ENCODE measurements around the genes CENPV, TRPV2 and PEMT.

DNA sequence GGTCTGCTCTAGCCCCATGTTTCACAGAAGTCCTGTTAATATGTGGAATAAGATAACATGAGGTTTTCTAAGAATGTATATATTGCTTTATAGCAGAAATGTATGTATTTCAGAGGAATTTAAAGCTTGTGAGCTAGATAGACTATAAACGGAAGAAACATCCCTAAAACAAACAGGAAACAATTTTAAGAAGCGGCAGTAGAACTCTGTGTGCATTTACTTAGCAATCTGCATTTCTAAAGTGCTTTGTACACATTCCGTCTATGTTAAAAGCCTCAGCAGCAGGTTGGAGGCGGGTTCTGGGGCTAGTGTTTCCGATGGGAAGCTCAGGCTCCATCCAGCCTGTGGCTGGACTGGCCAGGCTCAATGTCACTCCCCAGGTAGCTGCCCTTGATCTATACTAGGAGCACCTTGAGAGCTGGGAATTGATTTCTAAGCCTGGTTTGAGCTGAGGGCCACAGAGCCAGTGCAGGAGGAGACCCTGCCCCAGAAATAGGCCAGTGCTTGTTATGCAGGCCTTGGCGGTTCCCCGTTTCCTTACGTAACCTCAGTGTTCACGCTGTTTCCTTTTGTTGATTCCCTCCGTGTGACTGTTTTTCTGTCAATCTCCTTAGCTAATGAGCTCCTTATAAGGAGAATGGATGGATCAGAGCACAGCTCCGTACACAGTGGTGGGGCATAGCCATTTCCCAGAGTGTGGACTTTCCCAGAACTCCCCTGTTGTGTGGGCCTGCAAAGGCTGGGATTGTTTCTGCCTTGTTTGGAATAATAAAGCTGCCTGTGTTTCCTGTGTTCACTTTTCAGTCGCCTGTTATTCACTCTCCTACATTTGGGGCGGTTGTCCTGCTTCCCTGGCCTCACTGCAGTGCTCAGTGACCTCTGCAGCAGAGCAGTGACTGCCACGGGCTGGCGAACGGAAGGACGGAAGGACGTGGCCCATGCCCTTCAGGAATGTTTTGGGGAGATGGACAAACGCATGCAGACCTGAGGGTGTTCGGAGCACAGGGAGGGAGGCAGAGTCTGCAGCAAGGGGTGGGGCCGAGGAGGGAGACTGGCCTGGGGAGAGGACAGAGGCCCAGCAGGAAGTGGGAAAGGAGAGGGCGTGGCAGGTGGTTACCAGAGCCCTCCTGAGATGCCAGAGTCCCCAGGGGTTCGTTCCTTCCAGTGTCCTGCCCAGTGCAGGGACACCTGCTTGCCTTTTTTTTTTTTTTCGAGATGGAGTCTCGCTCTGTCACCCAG lies 21.5 kb downstream of the ADORA2B start:
- RAMPAGE, long total RNA = no peak
- RRBS = no CpG with 5 or more reads among the region's 25 CpGs

DNA sequence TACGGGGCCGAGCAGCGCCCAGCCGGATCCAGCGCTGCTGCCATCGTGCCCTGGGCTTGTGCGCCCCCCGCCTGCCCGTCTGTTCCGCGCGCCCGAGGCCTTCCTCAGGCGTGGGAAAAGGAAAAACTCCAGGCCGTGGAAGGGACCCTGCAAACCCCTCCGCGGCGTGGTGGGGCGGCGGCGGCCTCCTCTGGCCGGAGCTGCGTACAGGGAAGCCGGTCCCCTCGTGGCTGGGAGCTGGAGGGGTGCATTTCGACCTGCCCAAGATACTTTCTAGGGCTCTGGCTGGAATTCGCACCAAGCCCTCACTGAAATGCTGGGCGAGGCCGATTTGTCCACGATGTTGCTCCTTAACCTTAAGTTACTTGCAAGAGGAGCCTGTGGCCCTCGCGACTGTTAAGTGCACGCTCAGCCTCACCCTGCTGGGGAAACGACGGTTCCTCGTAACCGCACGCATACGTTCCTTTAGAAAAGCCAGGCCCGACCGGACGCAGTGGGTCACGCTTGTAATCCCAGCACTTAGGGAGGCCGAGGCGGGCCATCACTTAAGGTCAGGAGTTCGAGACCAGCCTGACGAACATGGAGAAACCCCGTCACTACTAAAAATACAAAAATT lies 511 bp upstream of the NCOR1 start:
- RAMPAGE, long total RNA = no peak
- RRBS = 1% methylated on average over 4 of the region's 48 CpGs

- RAMPAGE, long total RNA = no peak
- RRBS = no CpG with 5 or more reads among the region's 1 CpG
Observed at GRCh38 chr17:16298439-16298757, 54.9 kb downstream of the CENPV start.

GRCh38 chr17:16342533-16343177 lies 10.6 kb downstream of the CENPV start:
- RAMPAGE, long total RNA = no peak
- RRBS = no CpG with 5 or more reads among the region's 10 CpGs

DNA sequence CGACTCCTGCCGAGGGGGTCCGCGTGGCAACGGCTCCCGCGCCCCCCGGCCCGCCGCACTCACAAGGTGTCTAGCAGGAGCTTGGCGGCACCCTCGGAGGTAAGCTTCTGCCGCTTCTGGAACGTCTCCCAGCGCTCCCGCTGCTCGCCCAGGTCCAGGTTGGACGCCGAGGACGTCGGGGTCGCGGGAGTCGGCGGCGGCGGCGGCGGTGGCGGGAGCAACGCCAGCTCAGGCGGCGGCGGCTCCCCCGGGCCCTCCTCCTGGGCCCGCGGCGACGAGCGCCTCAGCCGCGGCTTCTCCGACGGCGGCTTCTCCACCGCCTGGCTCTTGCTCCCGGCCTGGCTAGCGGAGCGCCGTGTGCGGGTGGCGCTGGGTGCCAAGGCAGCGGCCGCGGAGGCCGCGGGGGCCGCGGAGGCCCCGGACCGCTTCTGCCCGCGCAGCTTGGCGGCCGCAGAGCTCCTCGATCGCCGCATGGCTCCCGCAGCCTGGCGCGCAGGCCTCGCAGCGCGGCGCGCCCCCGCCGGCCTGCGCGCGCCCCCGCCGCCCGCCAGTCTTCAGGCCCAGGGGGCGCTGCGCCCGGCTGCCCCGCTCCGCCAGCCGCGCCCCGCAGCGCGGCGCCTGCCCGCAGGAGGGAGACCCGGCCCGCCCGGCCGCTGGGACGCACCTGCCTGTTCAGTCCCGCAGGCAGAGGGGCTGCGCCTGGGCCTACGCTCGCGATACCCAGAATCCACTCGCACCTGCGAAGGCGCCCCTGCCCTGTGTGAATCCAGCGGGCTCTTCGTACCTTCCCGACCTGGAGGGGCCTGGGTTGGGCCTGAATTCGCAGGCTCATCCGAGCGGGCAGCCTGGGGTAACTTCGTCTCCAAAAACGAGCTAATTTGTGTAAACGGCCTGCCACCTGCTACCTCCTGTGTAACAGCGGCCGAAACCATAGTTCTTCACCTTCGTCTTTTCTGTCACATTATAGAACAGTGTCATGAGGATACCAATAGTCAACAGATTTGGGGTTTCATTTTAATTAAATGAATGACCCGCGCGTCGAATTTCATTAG lies at the start of gene CENPV:
Gene CENPV (minus strand): TSS at position 506 of the 1,052 bp plus-strand sequence.
- RAMPAGE, long total RNA = no peak
- RRBS = 1% methylated on average over 43 of the region's 125 CpGs

GRCh38 chr17:16415123-16416099 lies at the start of gene TRPV2:
Gene TRPV2 (plus strand): TSS chr17:16415571.
- RAMPAGE, long total RNA = start-site peak on the plus strand at chr17:16415542-16415581, 9 and 5 reads in 2 replicates
- RRBS = 5% methylated on average over 7 of the region's 19 CpGs

DNA sequence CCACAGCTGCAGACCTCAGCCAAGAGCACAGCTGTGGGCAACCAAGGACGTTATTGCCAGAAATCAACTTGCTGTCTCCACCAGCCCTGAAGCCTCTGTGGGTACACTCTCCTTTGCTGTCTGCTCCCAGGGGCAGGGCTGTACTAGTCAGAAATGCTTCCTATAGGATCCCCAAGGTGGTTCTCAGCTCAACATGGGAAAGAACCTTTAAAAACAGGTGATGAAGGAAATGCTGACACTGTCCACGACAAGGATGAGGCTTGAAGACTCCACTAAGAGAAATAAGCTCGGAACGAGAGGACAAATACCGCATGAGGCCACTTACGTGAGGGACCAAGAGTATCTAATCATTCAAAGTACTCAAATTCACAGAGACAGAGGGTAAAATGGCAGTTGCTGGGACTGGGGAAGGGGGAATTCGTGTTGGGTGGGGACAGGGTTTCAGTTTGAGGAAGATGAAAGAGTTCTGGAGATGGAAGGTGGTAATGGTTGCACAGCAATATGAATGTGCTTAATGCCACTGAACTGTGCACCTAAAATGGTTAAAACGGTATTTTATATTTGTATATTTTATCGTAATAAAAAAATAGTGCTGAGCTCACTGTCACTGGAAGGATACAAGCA lies 20.4 kb downstream of the LRRC75A start:
- RAMPAGE, long total RNA = no peak
- RRBS = no CpG with 5 or more reads among the region's 9 CpGs

GRCh38 chr17:16521143-16521446 lies 29.1 kb upstream of the LRRC75A start:
- RAMPAGE, long total RNA = no peak
- RRBS = no CpG with 5 or more reads among the region's 3 CpGs

GRCh38 chr17:16746484-16747122 lies 56.6 kb downstream of the CCDC144A start:
- RAMPAGE, long total RNA = no peak
- RRBS = no CpG with 5 or more reads among the region's 24 CpGs

GRCh38 chr17:17119053-17120009 lies 77.1 kb downstream of the MPRIP start:
- RAMPAGE, long total RNA = no peak
- RRBS = no CpG with 5 or more reads among the region's 11 CpGs

DNA sequence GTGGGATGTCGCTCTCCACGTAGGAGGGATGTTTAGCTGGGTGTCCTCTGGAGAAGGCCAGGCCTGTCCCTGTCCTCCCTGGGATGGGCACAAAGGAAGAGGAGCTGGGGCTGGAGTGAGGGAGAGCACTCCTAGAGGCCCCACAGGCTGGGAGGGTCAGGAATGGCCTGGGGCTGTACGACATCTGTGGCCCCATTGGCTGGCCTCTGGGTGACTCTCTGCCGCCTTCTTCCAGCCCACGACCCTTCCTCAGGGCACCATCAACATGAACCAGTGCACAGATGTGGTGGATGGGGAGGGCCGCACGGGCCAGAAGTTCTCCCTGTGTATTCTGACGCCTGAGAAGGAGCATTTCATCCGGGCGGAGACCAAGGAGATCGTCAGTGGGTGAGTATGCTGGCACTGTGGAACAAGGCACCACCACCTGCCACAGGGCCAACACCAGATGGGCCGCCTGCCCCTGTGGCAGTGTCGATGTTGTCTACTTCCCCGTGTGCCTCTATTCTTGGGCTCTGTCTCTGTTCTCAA lies 79.6 kb downstream of the PLD6 start:
- RAMPAGE, long total RNA = no peak
- RRBS = no CpG with 5 or more reads among the region's 14 CpGs

DNA sequence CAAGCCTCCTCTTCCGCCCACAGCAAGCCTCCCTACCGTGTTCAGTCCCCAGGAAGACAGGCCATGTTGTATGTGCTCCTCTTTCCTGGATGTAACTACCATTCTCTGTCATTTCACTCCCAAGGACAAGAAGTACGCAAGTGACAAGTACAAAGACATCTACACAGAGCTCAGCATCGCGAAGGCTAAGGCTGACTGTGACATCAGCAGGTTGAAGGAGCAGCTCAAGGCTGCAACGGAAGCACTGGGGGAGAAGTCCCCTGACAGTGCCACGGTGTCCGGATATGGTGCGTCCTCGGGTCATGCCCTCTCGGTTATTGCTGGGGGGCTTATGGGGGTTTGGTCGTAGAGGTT lies 29.0 kb downstream of the PLD6 start:
- RAMPAGE, long total RNA = no peak
- RRBS = 96% methylated on average over 5 of the region's 12 CpGs

- RAMPAGE, long total RNA = no peak
- RRBS = no CpG with 5 or more reads among the region's 15 CpGs
Observed at GRCh38 chr17:17187693-17188383, 18.3 kb downstream of the PLD6 start.

DNA sequence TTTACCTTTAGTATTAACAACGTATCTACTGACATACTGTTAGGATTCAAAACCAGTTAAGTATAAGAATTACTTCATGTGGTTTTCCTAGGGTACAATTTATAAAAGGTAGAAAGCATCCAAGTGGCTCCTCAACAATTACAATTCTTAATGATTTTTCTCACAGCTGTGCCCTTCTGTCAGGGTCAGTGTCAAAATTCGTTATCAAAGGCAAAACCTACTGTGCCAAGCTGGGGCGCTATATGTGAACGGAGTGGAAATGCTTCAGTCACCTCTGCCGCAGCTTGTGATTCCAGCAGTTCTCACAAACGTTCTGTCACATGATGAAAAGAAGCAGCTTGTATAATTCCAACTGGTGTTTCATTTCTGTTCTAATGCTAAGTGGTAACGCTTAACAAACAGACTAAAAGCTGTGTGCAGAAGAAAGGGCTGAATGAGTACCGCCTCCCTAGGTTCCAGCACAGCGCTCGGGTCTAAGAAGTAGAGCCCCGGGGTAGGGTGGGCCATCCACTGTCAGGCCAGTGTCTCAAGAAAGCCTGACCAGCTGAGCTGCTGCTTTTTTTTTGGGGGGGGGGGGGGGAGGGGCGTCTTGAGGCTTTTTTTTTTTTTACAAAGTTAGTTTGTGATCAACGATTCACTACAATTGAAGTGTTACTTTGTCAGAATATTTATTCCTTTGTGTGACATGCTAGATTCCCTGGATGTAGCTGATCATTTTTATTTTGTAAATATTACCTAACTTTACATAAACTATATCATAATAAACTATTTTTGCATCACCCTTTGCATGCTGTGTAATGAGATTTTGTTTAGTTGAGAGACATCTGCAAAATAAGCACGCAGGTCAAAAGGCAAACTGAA lies 14.0 kb downstream of the PLD6 start:
- RAMPAGE, long total RNA = no peak
- RRBS = no CpG with 5 or more reads among the region's 14 CpGs

- RAMPAGE, long total RNA = no peak
- RRBS = no CpG with 5 or more reads among the region's 20 CpGs
Observed at GRCh38 chr17:17385181-17386074, 82.3 kb downstream of the NT5M start.

DNA sequence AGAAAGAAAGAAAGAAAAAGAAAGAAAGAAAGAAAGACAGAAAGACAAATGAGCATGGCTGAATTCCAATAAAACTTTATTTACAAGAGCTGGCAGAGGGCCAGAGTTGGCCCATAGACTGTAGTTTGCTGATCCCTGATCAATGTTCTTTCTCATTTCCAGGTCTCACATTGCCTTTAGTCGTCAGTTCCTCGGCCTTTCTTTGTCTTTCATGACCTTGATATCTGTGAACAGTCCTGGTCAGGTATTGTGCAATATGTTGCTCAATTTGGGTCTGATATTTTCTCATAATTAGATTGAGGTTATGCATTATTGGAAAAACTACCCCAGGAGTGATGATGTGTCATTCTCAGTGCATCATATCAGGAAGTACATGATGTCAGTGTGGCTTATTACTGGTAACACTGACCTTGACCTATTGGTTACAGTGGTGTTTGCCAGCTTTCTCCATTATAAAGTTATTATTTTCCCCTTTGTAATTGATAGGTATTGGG lies 68.4 kb upstream of the MED9 start:
- RAMPAGE, long total RNA = no peak
- RRBS = no CpG with 5 or more reads among the region's 2 CpGs

- RAMPAGE, long total RNA = no peak
- RRBS = 83% methylated on average over 1 of the region's 3 CpGs
Observed at GRCh38 chr17:17571382-17571775, 20.1 kb downstream of the PEMT start.

DNA sequence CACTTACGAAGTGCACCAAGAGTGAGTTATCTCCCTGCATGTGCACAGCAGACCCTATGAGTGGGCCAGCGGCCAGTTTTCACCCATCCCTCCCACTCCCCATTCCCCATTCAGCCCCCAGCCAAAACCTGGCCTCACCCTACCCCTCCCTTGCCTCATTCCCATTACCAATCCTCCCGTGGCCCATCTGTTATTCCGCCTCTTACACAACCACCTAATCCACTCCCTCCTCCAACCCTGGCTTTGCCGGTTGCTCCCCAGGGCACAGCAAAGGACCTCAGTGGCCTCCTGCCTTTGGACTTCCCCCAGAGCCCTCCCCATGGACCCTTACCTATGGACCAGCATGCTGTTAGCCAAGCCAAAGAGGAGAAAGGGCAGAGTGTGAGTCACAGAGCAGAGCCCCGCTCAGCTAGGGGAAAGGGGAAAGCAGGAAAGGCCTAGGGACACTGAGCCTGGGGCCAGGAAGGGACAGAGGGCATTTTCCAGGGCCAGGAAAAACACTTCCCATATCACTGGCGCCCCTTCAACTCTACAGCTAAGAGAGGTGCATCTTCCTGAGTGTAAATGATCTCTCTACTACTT lies 10.8 kb downstream of the PEMT start:
- RAMPAGE, long total RNA = no peak
- RRBS = no CpG with 5 or more reads among the region's 7 CpGs

DNA sequence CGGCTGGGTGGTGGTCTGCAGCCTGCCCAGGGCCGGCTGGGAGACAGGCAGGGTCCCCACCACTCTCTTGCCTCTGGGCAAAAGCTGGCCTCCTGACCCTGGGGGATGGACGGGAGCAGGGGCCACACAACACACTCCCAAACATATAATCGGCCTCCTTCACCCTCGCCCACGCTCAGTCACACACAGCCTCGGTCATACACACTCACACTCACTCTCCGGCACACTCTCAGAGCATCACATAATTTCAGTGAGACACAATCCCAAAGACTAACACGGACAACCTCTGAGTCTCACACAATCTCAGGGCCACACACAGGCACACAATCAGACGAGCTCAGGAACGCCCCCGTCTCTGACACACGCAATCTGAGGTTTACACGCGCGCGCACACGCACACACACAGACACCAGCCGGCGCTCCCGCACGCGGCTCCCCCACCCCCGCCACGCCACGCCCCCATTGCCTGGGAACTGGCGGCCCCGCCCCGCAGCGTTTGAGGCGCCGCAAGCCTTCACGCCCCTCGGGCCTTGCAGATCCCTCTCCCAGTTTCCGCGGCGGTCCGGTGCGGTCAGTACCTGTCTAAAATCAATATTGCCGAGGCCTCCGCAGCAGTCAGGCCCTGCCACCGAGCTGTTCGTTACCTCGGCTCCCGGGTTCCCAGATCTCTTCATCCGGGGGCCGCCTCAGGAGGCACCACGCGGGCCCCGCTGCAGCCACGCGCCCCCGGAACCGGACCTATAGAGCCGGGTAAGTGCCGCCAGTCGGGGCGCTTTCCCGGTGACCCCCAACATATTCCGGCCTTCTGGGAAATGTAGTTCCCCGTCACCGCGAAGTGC lies at the start of gene PEMT:
Gene PEMT (minus strand): TSS at position 756 of the 839 bp plus-strand sequence.
- RAMPAGE, long total RNA = start-site peak on the minus strand centred at position 713 of the sequence, 118 bp wide, 562 and 920 reads in 2 replicates
- RRBS = under 1% methylated on average over 16 of the region's 63 CpGs

- RAMPAGE, long total RNA = no peak
- RRBS = no CpG with 5 or more reads among the region's 5 CpGs
Observed at GRCh38 chr17:17701296-17701678, 20.0 kb downstream of the RAI1 start.

Measured in kidney epithelial cell (primary cell).